Rectum (tissue), 1 donor: ENCODE results near the genes FCRL2, OR10T2, OR6K3, FCER1A, OR10J1, FCRL6 and ATP1A2.

DNA sequence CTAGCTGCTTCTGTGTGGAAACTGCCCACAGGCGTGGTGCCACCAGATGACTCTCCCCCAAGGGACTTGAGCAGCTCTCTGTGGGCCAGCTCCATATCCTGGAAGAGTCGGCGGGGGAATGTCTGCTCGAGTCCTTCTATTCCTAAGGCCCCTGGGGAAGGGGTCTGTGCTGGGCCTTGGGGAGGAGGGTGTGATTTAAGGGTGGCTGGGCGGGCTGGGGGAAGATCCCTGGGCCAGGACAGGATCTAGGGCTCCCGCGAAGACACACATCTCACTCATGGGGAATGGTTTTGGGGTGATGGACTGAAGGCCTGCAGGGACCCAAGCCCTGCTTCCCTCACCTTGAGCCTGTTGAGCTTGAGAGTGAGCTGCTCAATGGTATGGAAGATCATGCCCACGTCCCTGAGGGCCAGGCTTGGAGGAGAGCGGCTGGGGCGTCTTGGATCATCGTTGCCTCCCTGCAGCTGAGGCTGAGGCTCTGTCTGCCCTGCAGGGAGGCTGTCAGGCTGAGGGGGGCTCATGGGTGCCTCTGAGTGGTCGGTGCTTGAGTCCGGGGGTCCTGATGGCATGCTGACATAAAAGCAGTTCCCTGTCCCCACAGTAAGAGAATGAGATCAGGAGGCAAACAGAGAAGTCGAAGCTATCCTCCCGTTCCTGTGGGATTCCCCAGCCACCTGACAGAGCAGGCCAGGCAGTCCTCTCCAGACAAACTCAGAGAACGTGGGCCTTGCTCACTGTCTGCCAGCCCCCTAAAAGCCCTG lies 16.7 kb downstream of the LRRC71 start:
- PRO-cap: no peak

DNA sequence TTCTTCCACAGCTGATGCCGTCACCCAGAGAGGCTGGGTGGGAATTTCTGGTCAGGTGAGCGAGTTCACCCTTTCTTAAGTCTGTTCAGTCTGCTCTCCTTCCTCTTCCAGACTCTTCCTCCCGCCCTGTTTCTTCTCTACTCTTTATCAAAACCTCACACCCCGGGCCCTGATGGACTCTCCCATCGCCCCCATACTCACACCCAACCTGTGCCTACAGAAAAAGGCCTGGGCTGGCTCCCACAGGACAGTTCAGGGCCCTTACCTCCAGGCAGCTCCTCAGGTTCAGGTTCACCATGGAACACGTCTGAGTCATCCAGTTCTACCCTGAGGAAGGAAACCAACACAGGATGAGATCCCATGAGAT lies 20.7 kb downstream of the LRRC71 start:
- PRO-cap: no peak

DNA sequence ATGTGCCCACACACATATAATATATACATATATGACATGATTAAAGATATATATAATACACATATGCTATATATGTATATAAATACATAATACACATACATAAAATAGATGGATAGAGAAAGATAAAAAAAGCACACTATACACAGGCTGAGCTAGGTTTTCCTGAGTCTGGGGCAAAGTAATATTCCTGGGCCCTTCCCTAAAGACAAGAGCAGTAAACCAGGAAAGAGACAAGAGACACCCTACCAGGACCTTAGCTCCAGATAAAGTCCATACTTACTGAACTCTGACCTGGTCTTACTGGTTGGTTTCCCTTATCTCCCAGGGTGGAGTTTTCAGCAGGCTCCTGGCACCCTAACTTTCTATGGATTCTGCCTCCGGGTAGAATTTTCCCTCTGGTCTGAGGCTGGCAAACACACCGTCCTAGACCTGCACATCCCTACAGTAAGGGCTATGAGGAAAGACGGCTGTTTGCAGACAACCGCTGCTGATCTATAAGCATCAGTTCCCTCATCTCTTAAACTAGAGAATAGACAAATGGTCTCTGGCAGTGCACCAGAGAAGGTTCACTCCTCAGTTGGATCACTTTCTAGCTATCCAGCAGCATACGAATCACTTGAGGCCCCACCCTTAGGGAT lies 52.1 kb downstream of the ARHGEF11 start:
- PRO-cap: bidirectional peak, plus-strand start at position 396 of the sequence, minus-strand start at position 180 of the sequence

DNA sequence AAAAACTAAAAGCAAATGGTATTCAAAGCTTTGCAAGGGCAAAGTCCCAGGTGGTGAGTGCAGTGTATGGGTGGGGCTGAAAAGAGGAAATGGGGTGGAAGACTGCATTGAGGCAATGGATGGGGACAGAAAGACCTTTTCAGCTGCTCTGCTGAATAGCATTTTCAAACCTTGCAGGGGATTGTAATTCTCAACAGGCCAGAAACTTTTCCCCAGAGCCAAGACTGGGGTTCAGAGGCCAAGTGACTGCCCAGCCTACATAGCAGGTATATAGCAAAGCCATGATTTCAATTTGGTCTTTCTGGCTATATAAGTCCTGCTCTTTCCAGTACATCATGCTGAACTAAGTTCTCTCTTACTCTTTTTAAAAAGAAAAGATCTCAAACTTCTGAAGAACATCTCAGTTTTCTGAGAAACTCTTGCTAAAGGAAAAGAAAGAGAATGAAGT lies 2.8 kb downstream of the FCRL2 start:
- PRO-cap: unidirectional peak, plus-strand start at position 107 of the sequence

DNA sequence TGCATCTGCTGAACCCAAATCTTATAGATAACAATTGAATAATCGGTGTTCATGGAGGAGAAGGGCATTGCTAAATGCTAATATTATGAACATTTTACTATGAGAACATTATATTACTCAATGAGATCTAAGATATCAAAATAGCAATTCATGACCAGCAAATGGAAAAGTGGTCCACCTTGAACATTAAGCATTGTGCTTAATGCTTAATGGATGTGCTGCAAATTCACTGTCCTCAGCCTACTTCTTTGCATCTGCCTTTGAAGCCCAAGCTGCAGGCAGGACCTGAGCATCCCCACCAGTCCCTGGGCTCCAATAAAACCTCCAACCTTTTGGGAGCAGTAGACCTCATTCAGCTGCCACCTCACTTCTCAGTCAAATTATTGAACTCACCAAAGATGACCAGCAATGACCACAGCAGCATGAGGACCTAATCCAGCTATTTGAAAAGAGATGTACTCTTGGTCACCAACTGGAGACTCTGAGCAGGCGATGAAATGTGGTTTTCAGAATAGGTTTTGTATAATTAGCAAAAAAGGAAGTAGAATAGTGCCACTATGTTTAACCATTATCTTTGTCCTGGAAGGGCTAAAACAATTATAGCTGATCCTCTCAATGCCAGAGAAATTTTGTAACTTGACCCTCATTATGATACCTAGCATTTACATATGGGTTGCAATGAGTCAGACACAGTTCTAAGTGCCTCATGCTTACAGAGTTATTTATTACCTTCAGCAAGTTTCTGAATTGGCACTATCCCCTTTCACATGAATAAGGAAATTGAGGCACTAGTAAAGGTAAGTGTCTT lies at the start of gene FCRL2:
FCRL2 (minus strand) TSS at position 483 of the 808 bp plus-strand sequence.
- PRO-cap: unidirectional peak, minus-strand start at position 483 of the sequence

DNA sequence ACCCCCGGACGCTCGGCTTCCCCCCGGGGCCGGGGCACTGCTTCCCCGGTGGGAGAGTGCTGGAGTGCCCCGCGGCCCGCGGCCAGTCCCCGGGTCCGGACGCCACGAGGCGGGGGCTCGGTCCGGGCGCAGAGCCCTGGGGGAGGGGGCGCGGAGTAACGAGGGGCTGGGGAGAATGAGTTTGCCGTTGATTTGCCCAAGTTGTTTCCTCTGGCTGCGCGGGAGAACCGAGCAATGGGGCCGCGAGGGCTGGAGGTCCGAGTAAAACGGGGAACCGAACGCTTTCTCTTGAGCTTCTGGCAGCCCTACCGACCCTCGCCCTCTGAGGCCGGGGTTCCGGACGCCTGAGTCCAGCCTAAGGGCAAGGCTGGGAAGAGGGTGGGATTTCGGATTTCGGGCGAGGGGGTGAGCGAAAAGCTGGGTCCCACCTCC lies 317 bp downstream of the KIRREL1 start:
- PRO-cap: bidirectional peak, plus-strand start at position 325 of the sequence, minus-strand start at position 324 of the sequence

GRCh38 chr1:157996368-157996866 lies 3.0 kb downstream of the KIRREL1 start:
- PRO-cap: no peak

- PRO-cap: no peak
These were observed 55.8 kb downstream of the KIRREL1 start for GRCh38 chr1:158049107-158049762.

GRCh38 chr1:158399216-158399785 lies at the start of gene OR10T2:
Gene OR10T2, minus strand, starts transcription at chr1:158399466.
- PRO-cap: no peak

DNA sequence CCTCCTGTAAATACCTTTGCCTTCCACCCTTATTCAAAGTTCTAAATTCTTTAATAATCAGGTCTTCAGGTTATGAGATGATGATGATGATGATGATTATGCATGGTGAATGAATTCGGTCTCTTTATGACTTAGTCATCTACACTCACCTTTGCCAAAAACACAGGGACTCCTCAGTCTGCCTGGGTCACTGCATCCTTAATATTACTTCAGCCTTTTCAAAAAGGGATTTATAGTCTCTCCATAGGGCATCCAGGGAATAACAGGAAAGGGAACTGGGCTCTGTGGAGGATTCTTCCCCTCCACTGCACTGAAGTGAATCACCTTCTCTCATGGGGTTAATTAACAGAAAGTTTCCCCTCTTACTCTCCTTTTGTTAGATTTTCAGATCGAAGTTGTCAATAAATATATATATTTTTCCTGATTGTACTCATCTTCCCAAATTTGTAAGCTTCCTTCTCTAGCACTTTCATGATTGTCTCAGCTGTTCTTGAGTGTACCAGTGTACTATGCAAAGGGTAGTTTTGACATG lies at the start of gene OR6K3:
OR6K3 (minus strand) TSS at position 187 of the 532 bp plus-strand sequence.
- PRO-cap: no peak

- PRO-cap: no peak
These were observed 8.5 kb downstream of the IFI16 start for GRCh38 chr1:159018138-159018766.

DNA sequence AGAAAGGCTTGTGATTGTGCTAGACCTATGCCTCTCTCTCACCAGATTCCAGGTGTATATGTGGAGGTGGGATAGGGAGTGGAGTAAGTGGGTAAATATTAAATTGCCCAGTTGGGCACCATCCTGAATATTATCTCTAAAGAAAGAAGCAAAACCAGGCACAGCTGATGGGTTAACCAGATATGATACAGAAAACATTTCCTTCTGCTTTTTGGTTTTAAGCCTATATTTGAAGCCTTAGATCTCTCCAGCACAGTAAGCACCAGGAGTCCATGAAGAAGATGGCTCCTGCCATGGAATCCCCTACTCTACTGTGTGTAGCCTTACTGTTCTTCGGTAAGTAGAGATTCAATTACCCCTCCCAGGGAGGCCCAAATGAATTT lies at the start of gene FCER1A:
FCER1A (plus strand) TSS at position 253 of the 383 bp plus-strand sequence.
- PRO-cap: no peak

- PRO-cap: no peak
These were observed at the start of gene OR10J1 for GRCh38 chr1:159439323-159439968. Gene OR10J1, plus strand, starts transcription at chr1:159439722.

GRCh38 chr1:159598113-159599034 lies 10.7 kb downstream of the APCS start:
- PRO-cap: no peak

DNA sequence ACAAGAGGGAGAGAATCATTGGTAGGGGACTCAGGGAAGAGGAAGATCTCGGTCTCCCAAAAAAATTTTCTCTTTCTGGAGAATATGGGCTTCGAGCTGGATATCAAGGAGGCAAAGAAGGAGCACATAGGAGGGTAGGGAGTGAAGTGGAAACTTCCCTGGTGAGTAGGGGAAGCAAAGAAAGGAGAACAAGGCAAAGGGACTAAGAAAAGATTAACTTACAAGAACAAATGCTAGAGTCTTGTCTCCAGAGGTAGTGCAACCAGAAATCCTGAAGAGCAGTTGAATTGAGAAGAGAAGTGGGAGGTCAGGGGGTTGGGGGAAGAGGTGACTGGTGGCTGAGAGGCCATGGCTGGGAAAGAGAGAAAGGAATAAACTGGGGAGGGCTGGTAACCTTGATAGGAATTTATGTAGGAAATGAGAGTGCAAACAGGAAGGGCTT lies 1.7 kb upstream of the DUSP23 start:
- PRO-cap: no peak

GRCh38 chr1:159802217-159802655 lies at the start of gene FCRL6:
Gene FCRL6, plus strand, starts transcription at chr1:159802360.
- PRO-cap: no peak

GRCh38 chr1:159921142-159921643 lies 4.1 kb downstream of the TAGLN2 start:
- PRO-cap: unidirectional peak, plus-strand start at chr1:159921404

DNA sequence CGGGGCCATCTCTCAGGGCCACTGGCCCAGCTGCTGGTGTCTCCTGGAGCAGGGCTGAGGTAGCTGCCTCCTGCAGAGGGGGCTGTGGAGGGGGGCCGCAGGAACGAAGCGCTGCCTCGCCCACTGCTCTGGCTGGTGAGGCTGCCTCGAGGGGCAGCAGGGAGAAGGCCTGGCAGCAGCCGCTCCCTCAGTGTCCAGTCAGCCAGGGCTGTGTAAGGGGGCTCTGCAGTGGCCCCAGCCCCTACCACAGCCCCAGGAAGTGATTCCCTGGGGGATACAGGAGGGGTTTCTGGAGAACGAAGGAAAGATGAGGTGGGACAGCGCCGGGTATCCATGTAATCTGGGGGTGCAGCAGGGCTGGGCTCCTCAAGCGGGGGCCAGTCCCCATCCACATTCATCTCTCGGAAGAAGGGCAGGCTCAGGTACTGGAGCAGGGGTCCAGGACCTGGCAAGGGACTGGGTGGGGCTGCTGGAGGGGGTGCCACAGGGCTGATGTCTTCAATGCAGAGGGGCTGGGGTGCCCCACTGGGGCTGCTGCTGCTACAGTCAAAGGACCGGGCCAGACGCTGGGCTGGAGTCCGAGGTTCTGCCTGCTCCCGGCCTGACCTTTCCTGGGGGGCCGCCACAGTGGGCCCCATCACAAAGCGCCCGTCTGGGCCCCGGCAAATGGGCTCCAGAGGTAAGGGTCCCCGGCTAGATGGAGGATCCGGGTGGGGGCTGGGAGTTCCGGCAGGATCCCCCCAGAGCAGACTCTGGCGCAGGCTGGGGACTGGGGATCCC lies 3.1 kb upstream of the TAGLN2 start:
- PRO-cap: no peak

DNA sequence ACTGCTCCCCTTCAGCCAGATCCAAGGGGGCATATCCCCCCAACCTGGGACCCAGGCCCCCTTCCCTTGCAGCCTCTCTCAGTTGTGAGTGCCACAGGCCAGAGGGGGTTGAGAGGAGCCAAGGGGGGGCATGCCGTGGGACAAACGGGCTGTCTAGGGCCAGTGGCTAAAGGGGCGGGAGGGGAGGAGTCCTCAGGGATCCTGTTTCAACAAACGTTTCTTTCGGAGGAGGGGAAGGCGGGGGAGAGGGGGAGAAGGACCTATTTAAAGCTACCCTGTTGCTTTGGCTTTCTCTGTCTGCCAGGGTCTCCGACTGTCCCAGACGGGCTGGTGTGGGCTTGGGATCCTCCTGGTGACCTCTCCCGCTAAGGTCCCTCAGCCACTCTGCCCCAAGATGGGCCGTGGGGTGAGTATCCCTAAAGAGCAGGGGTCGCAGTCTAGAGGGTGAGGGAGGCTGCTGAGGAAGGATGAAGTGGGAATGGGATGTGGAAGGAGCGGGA lies at the start of gene ATP1A2:
ATP1A2 (plus strand) TSS at position 292 of the 500 bp plus-strand sequence.
- PRO-cap: bidirectional peak, plus-strand start at position 292 of the sequence, minus-strand start at position 84 of the sequence

GRCh38 chr1:160124527-160125259 lies 9.1 kb downstream of the ATP1A2 start:
- PRO-cap: no peak